Metastatic Liver Carcinoma in the Adrenal Gland (tissue), 2 donors: ENCODE results near the genes SBSN, KIRREL2 and ZNF382.

- PRO-cap, 2 experiments: no peak in any of the 2 experiments
These were observed 453 bp upstream of the FFAR2 start for GRCh38 chr19:35447663-35447945.

DNA sequence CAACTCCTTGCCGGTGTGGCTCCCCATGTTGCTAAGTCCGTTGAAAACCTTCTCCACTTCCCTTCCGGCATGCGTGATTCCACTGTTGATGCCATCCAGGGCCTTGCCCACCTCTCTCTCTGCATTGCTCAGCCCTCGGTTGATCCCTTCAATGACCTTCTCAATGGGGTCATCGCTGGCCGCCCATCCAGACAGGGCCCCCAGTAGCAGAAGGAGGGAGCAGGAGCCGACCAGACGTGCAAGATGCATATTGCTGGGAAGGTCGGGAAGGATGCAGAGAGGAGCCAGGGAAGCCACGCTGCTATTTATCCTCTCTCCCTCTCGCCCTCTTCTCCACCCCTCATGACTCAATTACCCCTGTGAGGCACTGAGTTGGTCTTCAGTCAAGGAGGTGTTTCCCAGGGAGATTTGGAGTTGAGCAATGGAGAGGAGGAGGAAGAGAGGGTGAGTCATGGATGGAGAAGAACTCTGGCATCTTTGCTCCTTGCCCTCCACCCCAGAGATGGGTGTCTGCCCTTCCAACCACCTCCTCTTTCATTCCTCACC lies at the start of gene SBSN:
Gene SBSN, minus strand, starts transcription at position 279 of the 546 bp plus-strand sequence.
- PRO-cap, 2 experiments: no peak in any of the 2 experiments

GRCh38 chr19:35536760-35537203 lies 3.5 kb downstream of the GAPDHS start:
- PRO-cap, 2 experiments: no peak in any of the 2 experiments

DNA sequence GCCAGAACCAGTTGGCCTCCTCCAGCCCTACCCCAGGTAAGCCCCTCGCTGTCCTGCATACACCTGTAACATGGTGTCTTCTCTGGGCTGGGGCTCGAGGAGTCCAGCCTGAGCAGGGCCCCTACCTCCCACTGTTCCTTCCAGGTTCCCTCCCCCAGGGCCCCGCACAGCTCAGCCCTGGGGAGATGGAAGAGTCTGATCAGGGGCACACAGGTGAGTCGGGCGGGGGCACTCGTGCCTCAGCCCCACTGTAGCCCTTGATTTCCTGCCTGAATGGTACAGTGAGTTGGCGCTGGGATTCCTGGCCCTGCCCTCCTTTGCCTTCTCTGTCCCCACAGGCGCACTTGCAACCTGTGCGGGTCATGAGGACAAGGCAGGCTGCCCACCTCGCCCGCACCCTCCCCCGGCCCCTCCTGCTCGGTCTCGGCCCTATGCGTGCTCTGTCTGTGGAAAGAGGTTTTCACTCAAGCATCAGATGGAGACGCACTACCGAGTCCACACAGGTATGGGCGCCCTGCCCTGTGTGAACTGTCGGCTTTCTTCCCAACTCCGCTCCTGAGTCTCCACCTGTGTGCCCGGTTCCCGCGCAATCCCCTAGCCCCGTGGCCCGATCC lies 1.9 kb upstream of the KMT2B start:
- PRO-cap, 2 experiments: no peak in any of the 2 experiments

DNA sequence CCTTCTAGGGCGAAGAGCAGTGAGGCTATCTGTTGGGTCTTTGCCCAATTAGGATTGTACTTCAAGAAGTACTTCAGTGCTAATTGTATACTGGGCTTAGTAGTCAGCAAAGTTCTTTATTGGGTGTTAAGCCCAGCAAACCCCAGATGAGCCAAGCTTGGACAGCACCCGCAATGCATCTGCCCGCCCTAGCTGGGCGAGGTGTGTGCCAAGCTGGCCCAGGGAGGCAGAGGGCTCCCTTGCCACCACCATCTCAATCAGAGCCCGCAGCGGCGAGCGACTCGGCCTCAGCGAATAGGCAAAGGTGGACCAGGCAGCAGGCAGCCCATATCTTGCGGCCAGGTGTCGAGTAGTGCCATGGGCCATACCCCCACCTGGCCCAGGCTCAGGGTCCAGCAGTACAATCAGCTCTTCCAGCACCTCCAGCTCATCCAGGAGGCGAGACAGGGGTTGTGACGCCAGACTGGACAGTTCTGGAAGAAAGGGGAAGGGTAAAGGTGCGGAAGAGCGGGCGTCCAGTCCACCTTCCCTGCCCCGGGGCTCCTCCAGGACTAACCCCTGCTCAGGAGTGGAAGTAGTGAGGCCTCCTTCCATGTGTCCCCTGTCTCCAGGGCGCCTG lies 3.0 kb downstream of the IGFLR1 start:
- PRO-cap, 2 experiments: no peak in any of the 2 experiments

- PRO-cap, 2 experiments: peak in 2 of 2 experiments; most common minus-strand start chr19:35757937 (in 2)
These were observed 530 bp upstream of the HSPB6 start for GRCh38 chr19:35757095-35758023.

GRCh38 chr19:35784274-35785526 lies 9.3 kb downstream of the ARHGAP33 start:
- PRO-cap, 2 experiments: no peak in any of the 2 experiments

GRCh38 chr19:35851252-35851739 lies 1.0 kb downstream of the NPHS1 start:
- PRO-cap, 2 experiments: no peak in any of the 2 experiments

GRCh38 chr19:35856592-35857643 lies at the start of gene KIRREL2:
TSS of gene KIRREL2 (plus strand) at chr19:35856911.
- PRO-cap, 2 experiments: no peak in any of the 2 experiments

GRCh38 chr19:35898218-35898582 lies 4.1 kb upstream of the HCST start:
- PRO-cap, 2 experiments: no peak in any of the 2 experiments

DNA sequence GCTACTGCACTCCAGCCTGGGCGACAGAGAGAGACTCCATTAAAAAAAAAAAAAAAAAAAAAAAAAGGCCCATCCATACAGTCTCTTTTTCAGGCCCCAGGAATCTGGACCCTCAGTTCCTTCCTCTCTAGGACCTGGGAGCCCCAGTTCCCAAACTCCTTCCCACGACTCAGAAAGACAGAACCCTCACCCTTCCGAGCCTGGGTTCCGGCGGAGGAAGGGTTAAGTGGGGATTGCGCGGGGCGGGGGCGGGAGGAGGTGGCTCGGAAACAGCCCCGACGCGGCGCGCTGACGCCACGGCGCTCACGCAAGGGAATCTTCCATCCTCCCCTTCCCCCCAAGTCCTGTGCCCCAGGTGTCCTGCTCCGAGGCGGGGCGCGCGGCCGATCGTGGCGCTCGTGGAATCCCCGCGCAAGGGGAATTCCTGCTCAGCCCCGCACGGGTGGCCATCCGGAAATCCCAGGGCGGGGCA lies 2.8 kb upstream of the HCST start:
- PRO-cap, 2 experiments: no peak in any of the 2 experiments

- PRO-cap, 2 experiments: no peak in any of the 2 experiments
These were observed 510 bp upstream of the SYNE4 start for GRCh38 chr19:36009068-36009577.

DNA sequence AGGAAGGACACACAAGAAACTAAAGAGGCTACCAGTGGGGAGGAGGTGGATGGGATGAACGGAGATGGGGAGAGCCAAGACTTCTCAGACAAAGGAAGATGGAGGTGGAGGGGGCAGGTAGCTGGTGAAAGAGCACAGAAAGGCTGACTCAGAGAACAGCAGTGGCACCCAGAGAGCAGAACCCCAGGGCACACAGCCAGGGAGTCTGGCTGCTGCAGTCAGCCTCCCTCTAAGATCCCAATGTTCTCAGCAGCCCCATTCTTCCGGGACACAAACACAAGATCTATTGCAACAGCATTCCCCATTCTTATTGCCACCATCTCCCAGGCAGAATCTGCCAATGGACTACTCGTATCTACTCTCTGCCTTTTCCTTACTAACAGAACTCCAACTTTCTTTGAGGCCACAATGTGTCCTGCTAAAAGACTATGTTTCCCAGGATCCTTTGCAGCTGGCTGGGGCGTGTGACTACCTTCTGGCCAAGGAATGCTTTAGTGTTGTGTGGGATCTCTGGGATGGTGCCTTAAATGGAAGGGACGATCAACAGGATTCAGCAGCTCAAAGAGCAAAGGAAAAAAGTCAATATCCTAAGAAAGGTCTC lies 7.6 kb downstream of the THAP8 start:
- PRO-cap, 2 experiments: no peak in any of the 2 experiments

- PRO-cap, 2 experiments: no peak in any of the 2 experiments
These were observed 6.6 kb upstream of the COX7A1 start for GRCh38 chr19:36158922-36159247.

DNA sequence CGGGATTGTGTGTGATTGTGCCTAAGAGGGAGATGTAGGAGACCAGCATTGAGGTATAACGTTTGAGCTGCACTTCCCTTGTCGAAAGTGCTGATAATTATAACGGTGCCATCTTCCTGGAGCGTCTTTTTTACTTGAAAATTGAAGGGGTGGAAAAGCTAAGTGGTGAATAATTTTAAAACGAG lies 407 bp downstream of the ZNF146 start:
- PRO-cap, 2 experiments: no peak in any of the 2 experiments

GRCh38 chr19:36330519-36331162 lies 48.4 kb downstream of the ZFP14 start:
- PRO-cap, 2 experiments: no peak in any of the 2 experiments

GRCh38 chr19:36604529-36605412 lies at the start of gene ZNF382:
TSS of gene ZNF382 (plus strand) at chr19:36605313.
- PRO-cap, 2 experiments: peak in 2 of 2 experiments; most common plus-strand start chr19:36605319 (in 2); most common minus-strand start chr19:36605257 (in 2)

DNA sequence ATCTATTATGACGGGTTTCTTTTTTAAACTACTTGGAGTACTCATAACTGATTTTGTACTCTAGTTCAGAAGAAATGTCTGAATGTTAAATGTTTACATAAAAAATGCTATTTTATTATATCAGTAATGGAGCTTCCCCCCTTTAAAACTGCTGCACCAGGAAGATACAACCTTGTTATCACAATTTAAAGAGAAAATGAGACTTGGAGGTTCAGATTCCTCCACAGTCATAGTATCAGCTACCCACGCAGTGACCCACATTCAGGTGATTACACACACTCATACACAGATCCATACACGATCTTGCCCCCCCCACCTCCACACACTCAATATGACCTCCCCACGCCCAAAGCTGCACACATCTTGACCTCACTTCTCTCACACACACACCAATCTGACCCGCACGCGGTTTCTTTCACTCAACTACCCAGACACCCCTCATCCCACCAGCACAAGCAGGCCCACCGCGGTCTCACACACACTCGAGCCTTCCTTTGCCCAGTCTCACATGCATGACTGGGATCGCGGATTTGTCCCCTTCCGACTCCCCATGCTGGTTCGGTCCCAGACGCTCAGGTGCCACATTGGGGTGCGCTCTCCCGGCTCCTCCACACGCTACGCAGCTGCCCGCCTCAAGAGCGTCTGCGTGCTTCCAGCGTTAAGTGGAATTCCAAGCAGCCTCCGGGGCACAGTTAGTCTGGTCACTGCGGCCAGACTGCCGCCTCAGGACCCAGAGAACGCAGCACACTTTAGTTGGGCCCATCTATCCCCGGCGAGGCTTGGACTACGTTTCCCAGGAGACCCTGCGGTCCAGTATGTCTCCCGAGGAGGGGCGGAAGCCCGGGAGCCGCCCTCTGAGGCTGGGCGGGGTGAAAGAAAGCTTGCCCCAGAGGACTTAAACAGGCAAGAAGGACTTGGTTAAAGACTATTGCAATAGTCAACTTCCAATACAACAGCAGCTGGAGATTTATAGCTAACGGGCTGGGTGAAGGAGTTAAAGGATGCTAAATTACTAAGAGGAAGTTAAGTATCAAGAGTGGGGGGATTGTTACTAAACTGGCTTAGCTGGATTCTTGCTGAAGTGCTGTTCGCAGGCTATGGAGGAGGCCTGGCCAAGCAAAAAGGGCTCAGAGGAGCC lies 813 bp upstream of the ZNF345 start:
- PRO-cap, 2 experiments: peak in 2 of 2 experiments; most common plus-strand start position 872 of the sequence (in 1); most common minus-strand start position 739 of the sequence (in 2)

GRCh38 chr19:37317386-37318367 lies 16.8 kb upstream of the ZNF875 start:
- PRO-cap, 2 experiments: peak in 2 of 2 experiments; most common plus-strand start chr19:37317902 (in 2); most common minus-strand start chr19:37317665 (in 2)

- PRO-cap, 2 experiments: no peak in any of the 2 experiments
These were observed 43.5 kb downstream of the ZNF571 start for GRCh38 chr19:37551021-37551654.